Camera-type eye (tissue), 1 donor: ENCODE measurements around the gene SFPQ.

DNA sequence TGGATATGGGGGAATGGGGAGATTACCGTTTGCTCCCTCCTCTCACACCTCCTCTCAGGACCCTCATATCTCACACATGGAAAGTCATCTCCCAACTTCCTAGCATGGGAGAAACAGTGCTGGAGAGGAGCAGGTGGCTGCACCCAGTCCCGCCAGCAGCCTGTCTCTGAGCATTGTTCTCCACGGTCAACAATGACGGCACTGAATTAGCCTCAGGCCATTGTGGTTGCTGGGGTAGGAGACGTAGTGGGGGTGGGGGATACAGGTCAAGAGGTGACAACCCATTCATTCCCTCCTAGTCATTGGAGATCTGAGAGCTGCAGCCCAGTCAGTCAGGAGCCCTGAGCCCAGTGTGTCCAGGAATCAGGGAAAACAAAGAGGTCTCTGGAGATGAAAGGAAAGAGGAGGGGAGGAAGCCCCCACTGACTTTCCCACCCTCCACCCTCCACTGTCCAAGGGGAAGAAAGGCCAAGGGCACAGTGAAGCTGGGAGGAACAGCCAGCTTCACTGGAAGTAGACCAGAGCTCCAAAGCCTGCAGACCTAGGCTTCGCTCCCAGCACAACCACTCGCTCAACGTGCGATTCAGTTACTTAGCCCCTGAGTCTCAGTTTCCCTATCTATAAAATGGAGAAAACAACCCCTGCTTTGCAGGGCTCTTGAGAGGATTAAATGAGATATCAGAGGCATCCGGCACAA, 15.3 kb downstream of the SMIM12 start:
- RAMPAGE, long total RNA = no peak

- RAMPAGE, long total RNA = no peak
Observed at GRCh38 chr1:34918745-34919327, 10.6 kb downstream of the DLGAP3 start.

DNA sequence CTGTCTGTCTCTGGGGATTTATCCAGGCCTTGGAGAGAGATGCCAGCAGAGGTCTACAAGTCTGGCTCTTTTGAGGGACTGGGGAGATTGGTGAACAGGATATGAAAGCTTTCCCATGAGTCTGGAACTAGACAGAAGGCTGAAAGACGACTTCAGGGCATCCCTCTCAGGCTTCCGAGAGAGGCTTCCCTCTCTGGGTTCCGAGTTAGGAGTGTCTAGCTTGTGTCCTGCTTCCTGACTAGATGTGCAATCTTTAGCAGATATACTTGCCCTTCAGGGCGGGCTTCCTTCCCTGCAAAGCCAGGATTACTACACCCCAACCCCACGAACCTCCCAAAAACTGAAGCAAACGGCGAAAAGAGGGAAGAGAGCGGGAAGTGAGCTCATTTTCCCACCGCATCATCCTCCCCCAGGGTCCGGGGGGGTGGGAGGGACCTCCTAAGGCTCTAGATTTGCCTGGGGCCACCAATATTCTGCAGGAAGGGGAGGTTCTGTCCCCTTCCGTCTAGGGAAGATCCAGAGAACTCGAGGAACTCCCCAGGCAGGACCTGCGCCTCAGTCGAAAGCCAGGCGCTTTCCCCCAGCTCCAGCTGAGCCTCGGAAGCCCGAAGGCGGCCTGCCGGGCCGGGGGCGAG, 532 bp downstream of the TMEM35B start:
- RAMPAGE, long total RNA = no peak

DNA sequence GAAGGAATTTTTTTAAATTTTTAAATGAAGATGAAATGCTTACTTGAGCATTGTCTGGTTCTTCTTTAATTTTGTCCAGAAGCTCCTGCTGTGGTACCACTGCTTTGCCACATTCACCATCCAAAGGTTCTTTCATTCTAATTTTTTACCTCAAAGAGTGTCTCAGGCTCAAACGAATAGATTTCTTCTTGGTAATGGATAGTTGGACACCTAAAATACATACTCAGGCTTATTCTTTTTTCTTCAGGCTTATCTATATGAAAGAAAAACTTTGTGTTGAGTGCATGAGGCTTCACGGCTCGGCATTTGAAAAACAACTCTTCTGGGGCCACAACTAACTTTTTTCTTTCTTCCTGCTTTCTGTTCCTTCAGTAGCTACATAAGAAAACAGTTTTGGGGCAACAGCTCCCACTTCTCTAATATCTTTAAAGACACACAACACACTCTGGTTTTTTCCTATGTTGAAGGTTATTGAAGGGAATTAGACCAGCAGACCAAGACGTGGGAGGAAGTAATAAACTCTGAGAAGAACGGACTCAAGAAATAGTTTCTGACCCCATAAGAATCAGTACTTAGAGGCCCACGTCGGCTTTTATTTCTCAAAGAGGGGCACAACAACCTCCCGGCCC, 1.1 kb downstream of the ZMYM6 start:
- RAMPAGE, long total RNA = no peak

DNA sequence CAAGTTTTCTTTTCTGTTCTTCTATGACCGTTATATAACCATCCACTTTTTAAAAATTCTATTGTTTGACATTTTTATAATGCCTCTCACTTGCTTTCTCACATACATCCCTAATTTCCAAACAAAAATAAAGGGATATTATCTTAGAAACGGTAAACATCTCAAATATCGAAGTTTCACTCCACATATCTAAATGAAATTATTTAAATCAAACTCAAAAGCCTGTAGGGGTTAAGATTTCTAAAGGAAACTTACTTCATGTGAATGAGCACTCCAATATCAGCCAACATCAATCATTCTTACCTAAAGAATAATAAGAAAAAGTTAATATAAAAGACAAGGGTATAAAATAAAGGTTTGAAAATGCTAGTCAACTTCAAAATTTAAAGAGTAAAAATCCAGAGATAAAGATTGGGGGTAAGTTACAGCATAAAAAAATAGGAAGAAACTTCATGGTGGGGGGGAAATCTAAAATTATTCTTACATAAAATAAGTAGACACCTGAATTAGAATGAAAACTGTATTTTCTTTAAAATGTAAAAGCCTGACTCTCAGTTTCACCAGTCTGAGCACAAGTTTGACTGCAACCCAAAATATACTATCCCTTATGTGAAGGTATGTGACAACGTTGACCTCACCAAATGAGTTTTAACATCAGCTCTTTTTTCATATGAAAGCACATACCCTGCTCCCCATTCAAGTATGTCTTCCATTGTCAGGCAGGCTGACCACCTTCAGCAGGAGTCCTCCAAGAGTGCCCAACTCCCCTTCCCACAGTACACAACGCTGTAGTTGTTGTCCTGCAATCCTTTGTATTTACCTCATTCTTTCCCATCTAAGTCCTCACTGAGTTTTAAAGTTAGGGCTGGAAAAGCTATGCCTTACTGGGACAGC, 15.0 kb downstream of the SFPQ start:
- RAMPAGE, long total RNA = no peak

DNA sequence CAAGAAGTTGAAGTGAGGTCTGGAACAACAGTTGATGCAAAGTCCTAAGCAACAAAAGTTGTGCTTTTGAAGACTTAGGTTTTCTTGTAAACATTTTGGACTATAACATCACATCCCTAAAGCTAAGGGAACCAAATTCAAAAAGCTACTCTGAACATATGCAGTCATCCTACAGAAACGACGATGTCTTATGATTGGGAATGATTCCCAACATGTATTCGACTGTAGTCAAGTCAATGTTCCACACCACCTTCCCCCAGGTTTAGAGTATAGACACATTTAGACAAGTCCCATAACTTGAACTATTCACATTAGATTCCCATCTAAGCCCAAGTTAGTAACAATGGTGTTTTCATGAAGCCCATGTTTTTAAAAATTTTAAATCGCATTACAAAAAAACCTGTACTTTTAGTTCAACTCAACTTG, 12.7 kb downstream of the SFPQ start:
- RAMPAGE, long total RNA = no peak

- RAMPAGE, long total RNA = start-site peak on the minus strand at chr1:35193129-35193143, 89 reads
Observed at GRCh38 chr1:35192952-35193238, at the start of gene SFPQ. TSS of gene SFPQ (minus strand) at chr1:35193145.

DNA sequence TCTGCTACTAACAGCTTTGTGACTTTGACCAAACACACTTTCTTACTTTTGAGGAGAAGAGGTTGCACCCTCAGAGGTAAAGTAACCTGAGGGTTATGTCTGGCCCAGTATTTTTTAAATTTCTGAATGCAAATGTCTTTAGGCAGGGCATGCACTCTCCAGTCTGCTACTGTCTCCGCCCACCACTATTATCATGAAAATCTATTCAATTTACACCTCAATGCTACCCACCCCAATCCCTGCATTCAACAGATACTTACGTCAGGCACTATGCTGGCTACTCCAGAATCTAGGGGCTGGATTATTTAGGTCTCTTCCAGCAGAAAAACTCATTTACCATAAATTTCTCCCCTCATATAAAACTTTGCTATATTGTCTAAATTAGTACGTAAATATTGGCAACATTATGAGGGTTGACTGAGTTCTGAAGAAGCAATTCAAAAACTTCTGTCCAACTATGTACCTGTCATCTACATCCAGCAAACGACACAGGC, 2.3 kb downstream of the KIAA0319L start:
- RAMPAGE, long total RNA = no peak

DNA sequence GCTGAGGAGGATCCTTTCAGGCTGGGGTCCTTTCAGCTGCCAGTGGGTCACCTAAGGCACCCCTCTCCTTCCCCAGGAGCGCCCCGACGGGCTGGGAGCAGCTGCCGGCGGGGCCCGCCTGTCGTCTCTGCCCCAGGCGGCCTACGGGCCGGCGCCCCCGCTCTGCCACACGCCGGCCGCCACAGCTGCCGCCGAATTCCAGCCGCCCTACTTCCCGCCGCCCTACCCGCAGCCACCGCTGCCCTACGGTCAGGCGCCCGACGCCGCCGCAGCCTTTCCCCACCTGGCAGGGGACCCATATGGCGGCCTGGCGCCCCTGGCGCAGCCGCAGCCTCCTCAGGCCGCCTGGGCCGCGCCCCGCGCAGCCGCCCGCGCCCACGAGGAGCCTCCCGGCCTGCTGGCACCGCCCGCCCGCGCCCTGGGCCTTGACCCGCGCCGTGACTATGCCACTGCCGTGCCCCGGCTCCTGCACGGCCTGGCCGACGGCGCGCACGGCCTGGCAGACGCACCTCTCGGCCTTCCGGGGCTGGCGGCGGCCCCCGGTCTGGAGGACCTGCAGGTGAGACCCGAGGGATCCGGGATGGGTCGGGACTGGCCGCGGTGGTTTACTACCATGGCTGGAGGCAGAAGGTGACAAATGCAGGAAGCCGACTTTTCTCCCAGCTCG, 870 bp downstream of the TFAP2E start:
- RAMPAGE, long total RNA = no peak

DNA sequence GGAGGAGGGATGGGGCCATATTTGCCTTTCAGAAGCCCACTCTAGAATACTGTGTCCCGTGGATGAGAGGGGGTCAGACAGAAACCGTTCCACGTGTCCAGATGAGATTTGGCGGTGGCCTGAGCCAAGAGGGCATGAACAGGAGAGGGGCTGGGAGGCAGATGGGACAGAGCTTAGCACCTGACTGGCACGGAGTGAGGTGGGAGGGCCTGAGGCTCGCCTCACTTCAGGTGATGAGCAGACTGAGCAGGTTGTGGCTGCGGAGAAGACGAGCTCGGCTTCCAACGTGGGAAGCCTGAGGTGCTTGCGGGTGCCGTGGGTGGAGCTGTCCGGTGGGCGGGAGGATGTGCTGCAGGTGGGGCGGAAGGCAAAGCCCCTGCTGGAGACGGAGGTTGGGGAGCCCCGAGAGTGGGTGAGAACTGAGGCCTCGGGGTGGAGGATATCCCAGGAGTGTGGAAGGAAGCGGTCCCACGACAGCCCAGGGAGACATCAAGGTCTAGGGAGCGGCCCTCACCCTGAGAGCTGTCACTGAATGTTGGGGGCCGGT, 11.5 kb downstream of the C1orf216 start:
- RAMPAGE, long total RNA = no peak

- RAMPAGE, long total RNA = no peak
Observed at GRCh38 chr1:35851545-35852556, 31.2 kb upstream of the AGO1 start.

DNA sequence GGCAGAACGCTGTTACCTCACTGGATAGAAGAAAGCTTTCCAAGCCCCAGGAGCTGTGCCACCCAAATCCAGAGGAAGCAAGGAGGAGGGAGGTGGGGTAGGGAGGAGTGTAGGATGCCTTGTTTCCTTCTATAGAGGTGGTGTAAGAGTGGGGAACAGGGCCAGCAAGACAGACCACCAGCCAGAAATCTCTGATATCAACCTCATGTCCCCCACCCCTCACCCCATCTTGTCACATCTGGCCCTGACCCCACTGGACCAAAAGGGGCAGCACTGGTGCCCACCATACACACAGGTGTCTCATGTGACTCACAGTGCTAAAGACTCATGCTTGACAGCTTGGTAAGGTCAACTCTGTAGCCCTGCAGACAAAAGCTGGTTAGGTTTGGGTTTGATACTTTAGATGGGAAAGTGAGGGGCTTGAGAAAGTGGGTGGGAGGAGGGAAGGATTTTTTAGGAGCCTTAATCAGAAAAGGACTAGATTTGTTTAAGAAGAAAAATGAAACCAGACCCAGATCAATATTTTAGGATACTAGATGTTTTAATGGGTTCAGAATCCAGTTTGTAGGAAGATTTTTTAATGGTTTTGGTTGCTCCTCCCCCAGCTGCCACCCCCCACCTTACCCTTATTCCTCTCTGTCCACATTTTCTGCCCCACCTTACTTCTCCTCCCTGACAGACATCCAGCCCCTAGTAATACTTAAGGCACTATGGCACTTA, 11.1 kb upstream of the AGO3 start:
- RAMPAGE, long total RNA = no peak

DNA sequence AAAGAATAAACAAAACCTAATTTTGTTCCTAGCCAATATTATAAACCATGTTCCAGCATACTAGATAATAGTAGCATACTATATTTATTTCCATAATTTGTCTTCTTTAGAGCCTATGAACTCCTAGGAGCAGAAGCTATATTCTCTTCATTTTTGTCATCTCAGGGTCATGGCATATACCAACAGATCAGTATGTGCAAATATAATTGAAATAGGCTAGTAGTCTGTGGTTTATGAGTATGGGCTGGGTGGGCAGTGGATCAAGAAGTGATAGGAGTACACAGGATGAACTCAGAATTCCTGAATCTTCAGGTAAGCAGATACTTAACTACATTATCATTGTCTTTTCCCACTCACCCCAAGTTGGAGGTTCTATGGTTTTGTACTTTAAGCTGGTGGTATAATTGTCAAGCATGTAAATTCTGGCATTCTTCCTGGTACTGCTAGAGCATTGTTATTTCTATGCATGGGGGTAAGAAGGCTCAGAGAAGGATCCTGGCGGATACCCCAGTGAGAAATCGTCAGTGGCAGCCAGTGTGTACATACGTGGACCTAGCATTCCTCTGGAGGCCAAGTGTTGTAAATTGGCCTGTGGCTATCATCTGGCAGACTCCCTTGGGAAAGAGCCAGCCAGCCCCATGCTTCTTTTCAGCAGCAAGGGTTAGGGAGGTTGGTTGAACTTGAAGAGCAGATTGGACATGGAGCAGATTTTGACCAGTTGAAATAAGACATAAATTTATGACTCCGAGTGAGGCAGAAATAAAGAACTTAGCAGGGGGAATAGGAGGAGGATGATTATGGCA, 5.3 kb upstream of the AGO3 start:
- RAMPAGE, long total RNA = no peak

DNA sequence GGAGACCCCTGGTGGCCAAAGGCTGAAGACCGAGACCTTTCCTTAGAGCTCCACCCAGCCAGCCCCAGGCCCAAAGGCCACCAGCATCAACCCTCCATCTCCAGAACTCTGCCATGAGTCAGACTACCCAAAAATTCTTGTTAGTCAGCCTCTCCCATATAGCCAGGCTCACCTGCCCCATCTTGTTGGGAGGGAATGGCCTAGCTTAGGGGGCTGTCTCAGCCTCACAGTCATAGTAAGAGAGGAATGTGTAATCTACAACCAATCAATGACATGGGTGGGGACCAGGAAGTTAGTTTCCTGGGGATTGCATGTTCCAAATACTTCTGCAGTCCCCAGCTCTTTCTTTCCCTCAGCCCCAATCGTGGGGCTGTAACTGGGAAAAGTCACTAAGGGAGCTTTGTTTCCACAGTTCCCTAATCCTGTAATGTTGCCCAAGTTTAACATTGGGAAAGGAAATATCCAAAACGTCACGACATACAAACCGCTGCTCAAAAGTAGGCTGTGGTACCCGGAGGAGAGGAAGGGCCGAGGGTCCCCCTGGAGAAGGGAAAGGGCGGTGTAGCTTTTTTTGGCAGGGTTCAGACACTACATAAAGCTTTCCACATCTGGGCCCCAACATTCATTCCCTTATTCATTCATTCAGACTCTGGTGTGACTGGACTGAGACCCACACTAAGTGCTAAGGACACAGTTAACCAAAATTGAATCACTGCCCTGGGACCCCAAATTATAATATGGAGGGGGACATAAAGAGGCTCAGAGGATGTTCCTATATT, 10.1 kb upstream of the COL8A2 start:
- RAMPAGE, long total RNA = no peak

- RAMPAGE, long total RNA = no peak
Observed at GRCh38 chr1:36142065-36142922, 7.0 kb downstream of the TRAPPC3 start.

- RAMPAGE, long total RNA = no peak
Observed at GRCh38 chr1:36187732-36188451, 31.9 kb downstream of the MAP7D1 start.

DNA sequence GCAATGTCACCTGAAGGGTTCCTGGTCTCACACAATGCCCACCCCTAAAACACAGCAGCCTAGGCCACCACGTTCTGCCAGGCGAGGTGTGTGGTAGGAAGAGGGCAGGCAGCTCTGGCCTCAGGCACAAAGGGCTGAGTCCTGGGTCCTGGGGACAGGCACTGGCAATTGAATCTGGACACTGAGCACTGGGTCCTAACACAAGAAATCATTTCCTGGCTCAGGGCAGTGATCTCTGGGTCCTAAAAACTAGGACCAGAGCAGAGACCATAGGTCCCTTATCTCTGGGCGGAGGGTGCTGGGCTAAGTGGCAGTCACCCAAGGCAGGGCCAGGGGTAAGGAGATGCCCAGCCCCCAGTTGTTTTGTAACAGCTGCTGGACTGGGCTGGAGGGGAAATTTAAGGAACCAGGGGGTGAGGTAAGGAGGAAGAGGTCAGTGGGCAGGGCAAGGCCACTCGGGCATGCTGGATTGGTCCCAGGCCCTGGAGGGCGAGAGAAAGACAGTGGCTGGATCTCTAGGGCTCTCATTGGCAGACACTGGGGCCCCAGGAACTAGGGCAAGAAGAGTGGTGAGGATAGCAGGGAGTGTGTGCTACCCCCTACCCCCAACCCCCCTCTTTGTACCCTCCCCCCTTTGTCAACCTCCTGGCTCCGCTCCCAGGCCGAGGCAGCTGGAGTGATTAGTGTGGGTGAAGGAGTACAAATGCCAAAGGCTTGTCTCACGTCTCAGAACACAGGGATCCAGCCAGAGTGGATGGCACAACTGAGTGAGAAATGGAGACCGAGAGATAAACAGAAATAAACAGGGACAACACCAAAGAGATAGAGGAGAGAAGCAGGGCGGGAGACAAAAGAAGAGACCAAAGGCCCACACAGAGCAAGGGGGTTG, 20.7 kb upstream of the THRAP3 start:
- RAMPAGE, long total RNA = no peak

GRCh38 chr1:36212891-36213286, 11.4 kb upstream of the THRAP3 start:
- RAMPAGE, long total RNA = no peak

DNA sequence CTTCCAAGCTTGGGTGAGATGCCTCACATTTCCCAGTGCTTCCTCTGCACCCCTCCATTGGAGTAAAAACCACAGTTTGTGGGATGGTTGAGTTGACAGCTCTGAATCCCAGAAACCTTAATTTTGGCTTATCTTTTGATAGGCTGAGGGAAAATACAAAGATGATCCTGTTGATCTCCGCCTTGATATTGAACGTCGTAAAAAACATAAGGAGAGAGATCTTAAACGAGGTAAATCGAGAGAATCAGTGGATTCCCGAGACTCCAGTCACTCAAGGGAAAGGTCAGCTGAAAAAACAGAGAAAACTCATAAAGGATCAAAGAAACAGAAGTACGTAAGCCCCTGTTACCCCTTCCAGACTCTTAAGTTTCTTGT, 9.7 kb upstream of the SH3D21 start:
- RAMPAGE, long total RNA = no peak

- RAMPAGE, long total RNA = no peak
Observed at GRCh38 chr1:36361193-36361485, 24.6 kb downstream of the STK40 start.